Mesenchymal stem cell of Wharton's jelly (primary cell): ENCODE data around the genes PSG2 and TEX101.

DNA sequence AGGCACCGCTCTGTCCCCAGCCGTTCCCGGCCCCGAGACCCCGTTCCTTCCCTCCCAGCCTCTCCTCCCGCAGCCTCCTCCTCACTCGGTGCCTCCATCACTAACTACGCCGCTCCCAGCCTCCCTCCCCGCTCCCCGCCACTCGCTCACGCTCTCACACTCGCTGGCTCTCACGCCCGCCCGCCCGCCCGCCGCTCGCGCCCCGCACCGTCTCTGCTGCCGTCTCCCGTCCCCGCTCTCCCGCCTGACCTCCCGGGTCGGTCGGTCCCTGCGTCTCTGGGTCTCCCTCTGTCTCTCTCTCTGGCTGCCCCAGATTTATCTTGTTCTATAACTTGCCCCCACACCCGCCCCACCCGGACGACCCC is 15.2 kb downstream of the ERFL start:
- CAGE, long polyA plus RNA = no peak

GRCh38 chr19:41939843-41941073 is 12.0 kb upstream of the ERFL start:
- CAGE, long polyA plus RNA = no peak

- CAGE, long polyA plus RNA = no peak
Observed at GRCh38 chr19:41998953-41999458, 5.0 kb upstream of the ATP1A3 start.

GRCh38 chr19:42129114-42129885 is 2.9 kb downstream of the POU2F2 start:
- CAGE, long polyA plus RNA = no peak

- CAGE, long polyA plus RNA = no peak
Observed at GRCh38 chr19:42179434-42179633, 38.1 kb downstream of the DEDD2 start.

- CAGE, long polyA plus RNA = no peak
Observed at GRCh38 chr19:42248893-42249824, 5.8 kb downstream of the ERF start.

- CAGE, long polyA plus RNA = no peak
Observed at GRCh38 chr19:42278423-42278950, 9.4 kb downstream of the CIC start.

DNA sequence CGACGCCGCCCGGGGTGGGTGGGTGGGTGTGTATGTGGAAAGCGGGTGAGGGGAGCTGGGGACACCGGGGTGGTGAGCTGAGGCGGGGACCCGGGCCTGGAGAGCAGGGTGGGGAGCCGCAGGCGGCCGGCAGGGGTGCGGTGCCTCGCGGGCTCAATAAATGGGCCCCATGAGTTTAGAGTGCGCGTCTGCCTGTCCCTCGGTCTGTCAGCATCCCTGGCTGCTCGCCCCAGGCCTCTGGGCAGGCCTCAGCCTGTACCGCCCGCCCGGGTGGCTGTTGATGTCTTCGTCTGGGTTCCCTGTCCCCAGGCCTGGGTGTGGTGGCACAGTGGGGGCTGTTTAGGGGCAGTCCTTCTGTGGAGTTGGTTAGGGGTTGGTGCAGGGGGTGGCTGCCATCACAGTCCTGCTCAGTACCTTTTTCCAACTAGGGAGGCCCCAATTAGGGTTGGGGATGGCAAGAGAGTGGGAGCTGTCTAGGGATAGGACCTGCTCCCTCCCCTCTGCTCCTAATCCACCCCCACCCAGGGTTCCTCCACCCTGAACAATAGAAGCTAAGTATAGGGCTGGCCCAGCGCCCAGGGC is 12.2 kb downstream of the CIC start:
- CAGE, long polyA plus RNA = no peak

DNA sequence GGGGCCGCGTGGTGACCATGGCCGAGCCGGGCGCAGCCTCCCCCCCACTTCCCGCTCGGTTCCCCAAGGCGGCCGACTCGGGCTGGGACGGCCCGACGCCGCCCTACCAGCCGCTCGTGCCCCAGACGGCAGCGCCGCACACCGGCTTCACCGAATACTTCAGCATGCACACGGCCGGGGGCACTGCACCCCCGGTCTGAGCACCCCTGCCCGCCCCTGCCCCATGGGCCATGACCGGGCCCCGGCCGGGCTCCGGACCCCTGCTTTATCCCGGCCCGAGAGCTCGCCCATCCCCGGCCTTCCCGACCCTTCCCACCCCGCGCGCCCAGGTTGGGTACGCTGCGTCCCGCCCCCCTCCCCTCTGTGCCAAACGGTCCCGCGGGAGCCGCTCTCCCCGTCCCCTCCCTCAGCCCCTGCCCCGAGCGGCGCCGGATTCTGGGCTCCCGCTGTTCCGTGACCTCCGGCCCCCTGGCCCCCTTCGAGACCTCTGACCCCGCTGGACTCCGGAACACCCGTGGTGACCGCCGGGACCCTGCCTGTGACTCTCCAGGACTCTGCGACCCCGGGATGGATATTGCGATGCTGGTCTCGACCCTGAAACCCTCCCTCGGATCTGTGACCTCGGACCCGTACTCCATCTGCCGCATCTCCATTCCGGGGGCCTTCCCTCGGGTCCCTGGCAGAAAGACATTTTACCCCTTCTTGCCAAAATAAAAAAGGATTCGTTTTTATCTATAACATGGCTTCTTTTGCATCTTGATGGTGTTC is 924 bp upstream of the MEGF8 start:
- CAGE, long polyA plus RNA = no peak

GRCh38 chr19:42330135-42330604 is 4.7 kb downstream of the MEGF8 start:
- CAGE, long polyA plus RNA = no peak

GRCh38 chr19:42365197-42365548 is 24.9 kb downstream of the CNFN start:
- CAGE, long polyA plus RNA = no peak

GRCh38 chr19:42376937-42377378 is 13.1 kb downstream of the CNFN start:
- CAGE, long polyA plus RNA = no peak

- CAGE, long polyA plus RNA = no peak
Observed at GRCh38 chr19:42397007-42398284, 7.3 kb upstream of the CNFN start.

DNA sequence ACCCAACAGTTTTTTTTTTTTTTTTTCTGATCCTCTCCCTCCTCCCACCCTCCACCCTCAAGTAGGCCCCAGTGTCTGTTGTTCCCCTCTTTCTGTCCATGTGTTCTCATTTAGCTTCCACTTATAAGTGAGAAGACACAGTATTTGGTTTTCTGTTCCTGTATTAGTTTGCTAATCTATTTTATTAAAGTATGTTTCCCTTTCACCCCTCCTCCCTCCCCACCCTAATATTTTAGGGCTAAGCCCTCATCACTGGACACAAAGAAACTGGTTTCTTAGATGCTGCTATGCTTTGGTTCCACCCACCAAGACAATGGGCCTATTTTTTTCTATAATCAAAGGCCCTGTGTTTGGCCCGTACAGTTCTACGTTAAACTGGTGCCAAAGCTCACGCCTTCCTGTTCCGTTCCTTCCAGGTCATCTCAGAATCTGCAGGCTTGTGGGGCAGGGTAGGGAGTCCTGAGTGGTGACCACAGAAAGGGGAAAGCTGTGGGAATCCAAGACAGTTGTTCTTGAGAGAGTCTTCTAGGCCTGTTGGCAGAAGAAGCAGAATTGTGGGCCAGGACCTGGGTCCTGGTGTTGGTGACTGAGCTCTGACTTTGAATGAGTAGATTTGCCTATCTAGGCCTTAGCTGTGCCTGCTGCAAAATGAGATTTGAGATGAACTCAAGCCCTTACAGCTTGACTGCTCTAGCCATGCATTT is 18.9 kb upstream of the CXCL17 start:
- CAGE, long polyA plus RNA = no peak

GRCh38 chr19:43082651-43082955 is at the start of gene PSG2:
TSS of gene PSG2 (minus strand) at chr19:43082701.
- CAGE, long polyA plus RNA = no peak

DNA sequence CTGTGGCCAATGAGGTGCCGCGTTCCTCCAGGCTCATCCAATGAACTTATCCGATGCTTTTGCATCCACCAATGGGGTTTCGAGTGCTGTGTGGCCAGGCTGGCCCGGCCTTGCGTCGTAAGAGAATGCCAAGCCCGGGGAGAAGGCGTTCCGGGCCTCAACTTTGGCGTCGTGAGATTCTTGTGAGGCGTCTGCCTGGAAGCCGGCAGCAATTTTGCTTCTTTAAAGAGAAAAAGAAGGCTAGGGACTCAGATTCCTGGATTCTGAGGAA is at the start of gene TEX101:
TEX101 (plus strand) TSS at position 120 of the 271 bp plus-strand sequence.
- CAGE, long polyA plus RNA = no peak

GRCh38 chr19:43462896-43463420 is 2.5 kb downstream of the LYPD3 start:
- CAGE, long polyA plus RNA = no peak

- CAGE, long polyA plus RNA = no peak
Observed at GRCh38 chr19:43552629-43553274, 19.8 kb downstream of the ZNF575 start.

DNA sequence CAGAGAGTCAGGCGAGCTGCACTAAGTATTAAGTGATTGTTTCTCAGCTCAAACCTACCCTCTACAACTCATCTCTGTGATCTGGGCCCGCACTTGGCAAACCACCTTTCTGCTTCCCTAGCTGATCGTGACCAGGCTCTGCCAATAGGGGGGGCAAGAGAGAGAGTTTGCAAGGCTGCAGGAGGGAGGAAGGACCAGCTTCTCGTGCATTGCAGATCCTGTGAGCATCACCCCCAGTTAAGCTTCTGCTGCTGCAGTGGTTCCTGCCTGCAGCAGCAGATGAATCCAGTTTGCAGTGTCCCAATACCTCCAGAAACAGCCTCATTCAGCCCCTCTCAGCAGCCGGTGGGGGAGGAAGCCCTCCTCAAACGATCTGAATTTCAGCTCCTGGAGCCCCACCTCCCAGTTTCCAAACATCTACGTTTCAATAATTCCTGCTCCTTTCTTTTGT is 20.1 kb downstream of the XRCC1 start:
- CAGE, long polyA plus RNA = no peak

GRCh38 chr19:43660261-43660876 is 9.6 kb downstream of the PLAUR start:
- CAGE, long polyA plus RNA = no peak